ENCODE data around the gene NCOR2.

DNA sequence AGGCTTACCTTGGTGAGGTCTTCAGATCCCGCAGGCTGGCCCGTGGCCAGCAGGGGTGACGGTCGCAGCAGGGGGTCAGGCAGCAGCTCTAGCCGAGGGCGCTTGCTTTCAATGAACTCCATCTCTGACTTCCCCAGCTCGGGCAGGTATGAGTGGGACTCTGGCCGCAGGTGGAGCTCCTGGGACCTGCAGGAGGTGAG lies 83.9 kb downstream of the NCOR2 start:
- RRBS: no CpG with 5 or more reads among the region's 8 CpGs

DNA sequence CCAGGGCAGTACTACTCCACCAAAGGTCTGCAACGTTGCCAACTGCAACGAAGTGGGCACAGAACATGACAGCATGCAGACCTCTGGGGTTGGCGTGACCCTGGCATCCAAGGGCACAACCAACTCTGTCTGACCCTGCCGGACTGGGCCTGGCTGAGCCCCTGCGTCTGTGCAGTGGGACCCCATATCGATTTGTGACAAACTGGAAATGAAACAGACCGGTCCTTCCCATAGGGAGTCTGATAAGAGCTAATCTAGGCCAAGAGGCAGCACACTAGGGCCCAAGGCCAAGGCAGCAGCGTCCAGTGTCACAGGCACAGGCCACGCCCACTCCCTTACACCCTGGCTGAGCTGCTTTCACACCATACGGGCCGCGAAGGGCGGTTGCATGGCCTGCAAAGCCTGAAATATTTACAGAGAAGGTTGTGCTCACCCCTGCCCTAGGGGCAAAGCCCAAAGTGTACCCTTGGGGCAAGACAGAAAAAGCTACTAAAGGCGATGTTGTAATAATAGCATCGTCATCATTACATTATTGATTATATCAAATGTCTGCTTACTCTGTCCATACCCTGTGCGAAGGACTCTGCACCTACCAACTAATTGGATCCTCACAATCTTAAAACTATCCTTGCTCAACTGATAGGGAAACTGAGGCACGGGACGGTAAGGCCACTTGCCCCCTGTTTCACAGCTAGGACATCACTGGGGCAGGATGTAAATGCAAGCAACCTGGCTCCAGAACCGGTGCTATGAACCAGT lies 76.5 kb downstream of the NCOR2 start:
- RRBS: 95% methylated on average over 4 of the region's 19 CpGs

GRCh38 chr12:124493865-124494592 lies 73.4 kb downstream of the NCOR2 start:
- RRBS: no CpG with 5 or more reads among the region's 19 CpGs

DNA sequence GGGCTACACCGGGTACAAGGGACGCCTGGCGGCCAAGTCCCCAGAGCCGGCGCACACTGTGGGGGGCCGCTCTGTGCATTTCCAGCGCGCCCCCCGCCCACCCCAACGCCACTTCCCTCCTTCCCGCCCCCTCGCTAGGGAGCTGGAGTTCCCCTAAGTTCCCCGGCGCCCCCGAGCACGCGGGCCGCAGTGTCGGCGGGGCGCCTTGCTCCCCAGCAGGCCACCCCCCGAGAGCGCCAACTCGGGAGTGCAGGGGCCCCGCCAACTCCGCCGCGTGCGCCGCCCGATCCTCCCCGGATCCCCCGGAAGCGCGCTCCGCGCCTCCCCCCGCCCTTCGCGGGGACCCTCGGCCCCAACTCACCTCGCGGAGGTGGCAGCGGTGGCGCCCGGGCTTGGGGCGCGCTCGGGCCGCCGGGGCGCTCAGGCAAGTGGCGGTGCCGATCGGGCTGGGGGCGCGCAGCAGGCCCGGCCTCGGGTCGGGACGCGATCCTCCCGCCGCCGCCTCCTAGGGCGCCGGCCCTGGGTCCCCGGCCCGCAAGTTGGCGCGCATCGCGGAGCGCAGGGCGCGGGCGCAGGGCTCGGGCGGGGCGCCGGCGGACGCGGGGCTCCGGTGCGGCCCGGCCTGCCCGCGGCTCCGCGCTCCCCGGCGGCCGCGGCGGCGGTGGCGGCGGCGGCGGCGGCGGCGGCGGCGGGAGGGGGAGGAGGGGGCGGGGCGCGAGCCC lies at the start of gene NCOR2:
TSS of gene NCOR2 (minus strand) at position 666 of the 722 bp plus-strand sequence.
- RRBS: 4% methylated on average over 49 of the region's 109 CpGs

DNA sequence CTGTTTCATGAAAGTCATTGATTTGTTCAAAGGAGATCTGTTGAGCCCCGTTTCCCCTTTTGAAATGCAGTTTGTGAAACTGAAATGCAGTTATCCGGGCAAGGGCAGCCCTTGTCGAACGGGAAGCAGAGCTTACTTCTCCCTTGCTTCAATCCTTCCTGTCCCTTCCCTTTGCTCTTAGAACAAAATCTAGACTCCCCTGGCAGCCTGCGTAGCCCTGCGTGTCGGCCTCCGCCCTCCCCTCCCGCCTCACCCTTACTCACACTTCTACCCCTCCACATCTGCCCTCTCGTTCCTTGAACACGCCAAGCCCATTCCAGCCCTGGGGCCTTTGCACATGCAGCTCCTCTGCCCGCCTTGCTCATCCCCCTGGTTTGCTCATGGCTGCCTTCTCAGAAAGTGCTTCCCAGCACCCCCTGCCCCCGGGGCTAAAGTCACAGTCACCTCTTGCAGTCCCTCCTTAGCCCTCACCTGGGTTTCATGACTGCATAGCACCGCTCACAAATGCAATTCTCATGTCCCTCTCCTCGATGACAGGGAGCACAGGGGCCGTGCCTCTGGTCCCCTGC lies 49.5 kb upstream of the NCOR2 start:
- RRBS: no CpG with 5 or more reads among the region's 16 CpGs

DNA sequence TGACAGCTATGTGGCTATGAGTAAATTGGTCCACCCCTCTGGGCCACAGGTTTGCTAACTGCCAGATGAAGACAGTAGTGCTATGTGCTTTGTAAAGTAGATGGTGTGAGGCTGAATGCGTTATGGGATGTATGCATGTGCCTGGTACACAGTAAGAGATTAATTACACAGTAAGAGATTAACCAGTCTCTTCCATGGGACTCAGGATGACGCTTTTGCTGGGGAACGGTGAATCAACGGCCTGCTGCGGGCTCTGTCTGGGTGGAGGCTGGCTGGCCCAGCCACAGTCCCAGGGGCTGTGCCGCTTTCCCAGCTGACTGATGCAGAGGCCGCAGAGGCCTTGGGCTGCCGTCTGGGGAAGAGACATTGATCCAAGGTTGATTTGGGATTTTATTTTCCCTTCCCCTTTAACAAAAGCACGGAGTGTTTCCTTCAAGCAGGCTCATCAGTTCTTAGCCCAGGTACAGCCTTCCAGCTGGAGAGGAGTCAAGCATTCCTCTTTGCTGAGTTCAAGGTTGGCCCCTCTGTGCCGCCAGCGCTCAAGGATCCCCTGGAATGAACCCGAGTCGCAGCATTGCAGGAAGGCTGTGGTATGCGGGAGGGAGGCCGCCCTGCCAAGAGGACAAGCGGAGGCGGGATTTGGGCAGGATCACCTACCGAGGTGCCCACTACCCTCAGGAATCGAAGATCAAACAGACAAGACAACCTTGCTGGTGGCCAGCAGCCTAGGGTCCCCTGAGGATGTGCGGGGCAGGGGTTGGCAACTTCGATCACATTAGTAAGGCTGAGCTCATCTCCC lies 53.7 kb upstream of the NCOR2 start:
- RRBS: no CpG with 5 or more reads among the region's 21 CpGs

DNA sequence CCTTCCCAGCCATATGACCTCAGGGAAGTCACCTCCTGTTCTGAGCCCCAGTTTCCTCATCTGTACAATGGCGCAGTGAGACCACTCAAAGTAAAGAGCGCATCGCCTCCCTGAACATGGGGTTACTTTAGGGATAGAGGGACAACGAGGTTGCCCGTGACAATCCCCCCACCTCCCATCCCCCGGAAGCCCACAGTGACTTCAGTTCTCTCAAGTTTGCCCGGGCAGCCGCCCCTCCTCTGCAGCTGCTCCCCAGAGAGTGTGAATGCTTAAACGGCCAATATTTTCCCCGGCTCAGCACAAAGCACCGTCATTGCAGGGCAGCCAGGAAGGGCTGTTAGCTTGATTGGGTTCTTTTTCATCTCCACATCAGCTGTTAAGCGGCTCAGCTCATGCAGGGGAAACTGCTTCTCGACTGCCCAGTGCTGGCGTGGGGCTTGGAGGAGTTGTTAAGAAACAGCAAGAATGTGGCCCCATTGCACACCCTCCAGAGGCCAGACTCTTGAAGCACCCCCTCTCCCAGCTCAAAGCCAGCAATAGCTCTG lies 120.5 kb upstream of the NCOR2 start:
- RRBS: 10% methylated on average over 4 of the region's 14 CpGs

DNA sequence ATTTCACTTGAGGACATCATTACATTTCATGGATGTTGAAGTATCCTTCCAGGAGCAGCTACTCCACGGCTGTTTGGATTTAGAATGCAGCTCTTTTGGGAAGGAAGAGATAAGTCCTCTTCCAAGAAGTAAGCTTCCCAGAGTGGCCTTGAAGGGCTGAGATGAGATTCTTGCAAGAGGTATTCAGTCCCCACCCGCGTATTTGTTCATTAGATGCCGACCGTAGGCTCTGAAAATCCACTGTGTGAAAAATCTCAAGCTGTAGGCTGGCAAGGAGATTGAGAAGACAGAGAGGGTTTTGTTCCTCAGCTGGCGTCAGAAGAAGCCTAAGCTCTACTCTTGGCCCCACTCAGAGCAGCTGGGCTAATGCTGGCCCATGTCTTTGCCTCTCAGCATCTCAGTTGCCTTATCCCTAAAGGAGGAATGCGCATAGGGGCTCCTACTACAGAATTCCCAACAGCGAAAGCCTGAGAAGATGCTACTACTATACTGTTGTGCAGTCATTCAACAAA lies 131.2 kb upstream of the NCOR2 start:
- RRBS: no CpG with 5 or more reads among the region's 8 CpGs

- RRBS: 94% methylated on average over 6 of the region's 15 CpGs
Measured at GRCh38 chr12:124715343-124716123, 148.1 kb upstream of the NCOR2 start.

- RRBS: no CpG with 5 or more reads among the region's 32 CpGs
Measured at GRCh38 chr12:124777766-124778628, 85.7 kb downstream of the SCARB1 start.

- RRBS: 92% methylated on average over 5 of the region's 22 CpGs
Measured at GRCh38 chr12:124807524-124808128, 56.0 kb downstream of the SCARB1 start.

DNA sequence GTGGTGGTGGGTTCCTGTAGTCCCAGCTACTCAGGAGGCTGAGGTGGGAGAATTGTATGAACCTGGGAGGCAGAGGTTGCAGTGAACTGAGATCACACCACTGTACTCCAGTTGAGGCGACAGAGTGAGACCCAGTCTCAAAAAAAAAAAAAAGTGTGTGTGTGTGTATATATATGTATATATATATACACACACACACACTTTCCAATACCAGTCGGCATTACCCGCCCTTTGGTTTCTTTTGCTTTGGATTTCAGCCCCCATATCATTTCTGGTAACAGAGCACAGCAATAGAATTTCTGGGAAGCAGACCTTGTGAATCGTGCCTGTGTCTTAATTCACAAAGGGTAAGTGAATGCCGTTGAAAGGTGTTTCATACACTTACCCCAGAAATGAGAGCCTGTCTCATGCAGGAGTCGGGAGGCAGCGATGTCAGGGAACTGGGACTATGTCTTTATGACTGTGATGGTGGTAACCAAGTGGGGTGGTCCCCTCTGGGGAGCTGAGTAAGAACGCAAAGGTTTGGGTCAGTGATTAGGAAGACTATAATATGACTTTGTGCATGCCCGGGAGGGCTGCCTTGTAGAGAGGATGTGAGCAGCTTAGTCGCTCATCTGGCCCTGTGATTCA lies 35.7 kb upstream of the AACS start:
- RRBS: no CpG with 5 or more reads among the region's 10 CpGs

DNA sequence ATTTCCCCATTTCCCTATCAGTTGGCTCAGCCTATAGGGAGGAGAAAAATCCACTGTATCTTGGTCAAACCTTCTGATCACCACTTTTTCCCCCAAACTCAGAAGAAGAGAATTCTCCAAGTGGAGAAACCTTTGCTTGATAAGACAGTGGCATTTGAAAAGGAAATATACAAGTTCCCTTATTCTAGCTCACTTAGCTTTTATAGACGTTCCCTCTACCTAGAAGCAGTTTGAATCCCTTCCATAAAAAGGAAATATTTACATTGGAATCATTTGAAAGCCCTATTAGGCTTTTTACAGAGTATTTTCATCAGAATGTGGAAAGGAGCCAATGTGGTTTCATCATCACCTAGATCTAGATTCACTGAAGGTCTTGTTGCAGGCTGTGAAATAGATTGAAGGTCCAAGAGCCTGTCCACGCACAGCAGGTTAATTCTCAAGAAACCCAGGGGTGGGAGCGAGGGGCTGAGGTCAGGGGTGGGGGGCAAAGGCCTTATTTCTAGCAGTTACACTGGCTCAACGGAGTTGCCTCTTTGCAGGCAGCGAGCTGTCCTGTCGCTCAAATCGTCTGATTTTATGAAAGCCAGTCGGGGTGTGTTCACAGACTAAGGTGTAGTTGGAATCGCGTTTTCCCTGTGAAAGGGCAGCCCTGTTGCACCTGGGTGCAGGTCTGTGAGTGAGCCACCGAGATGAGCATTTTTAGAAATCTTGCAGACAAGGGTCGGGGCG lies 45.5 kb downstream of the AACS start:
- RRBS: no CpG with 5 or more reads among the region's 13 CpGs

- RRBS: no CpG with 5 or more reads among the region's 6 CpGs
Measured at GRCh38 chr12:126165889-126166543, 979.8 kb downstream of the TMEM132B start.

- RRBS: no CpG with 5 or more reads among the region's 8 CpGs
Measured at GRCh38 chr12:127165393-127165892, 1101.5 kb upstream of the TMEM132C start.

- RRBS: no CpG with 5 or more reads among the region's 7 CpGs
Measured at GRCh38 chr12:127708089-127708378, 558.9 kb upstream of the TMEM132C start.

DNA sequence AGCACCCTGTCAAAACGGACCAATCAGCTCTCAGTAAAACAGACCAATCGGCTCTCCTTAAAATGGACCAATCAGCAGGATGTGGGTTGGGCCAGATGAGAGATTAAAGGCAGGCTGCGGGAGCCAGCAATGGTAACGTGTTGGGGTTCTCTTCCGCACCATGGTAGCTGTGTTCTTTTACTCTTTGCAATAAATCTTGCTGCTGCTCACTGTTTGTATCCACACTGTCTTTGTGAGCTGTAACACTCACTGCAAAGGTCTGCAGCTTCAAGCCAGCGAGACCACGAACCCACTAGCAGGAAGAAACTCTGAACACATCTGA lies 282.9 kb upstream of the TMEM132C start:
- RRBS: no CpG with 5 or more reads among the region's 7 CpGs

- RRBS: no CpG with 5 or more reads among the region's 10 CpGs
Measured at GRCh38 chr12:128265427-128265966, 1.5 kb upstream of the TMEM132C start.

DNA sequence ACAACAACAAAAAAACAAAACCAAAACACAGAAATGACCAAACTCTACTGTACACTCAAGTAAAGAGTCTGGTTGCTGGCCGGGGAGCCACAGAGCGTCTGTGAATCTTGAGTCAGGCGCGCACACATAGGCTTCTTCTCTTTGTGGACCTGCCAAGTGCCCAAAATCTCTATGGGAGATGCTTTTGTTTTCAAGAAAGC lies 16.9 kb downstream of the GLT1D1 start:
- RRBS: no CpG with 5 or more reads among the region's 4 CpGs

DNA sequence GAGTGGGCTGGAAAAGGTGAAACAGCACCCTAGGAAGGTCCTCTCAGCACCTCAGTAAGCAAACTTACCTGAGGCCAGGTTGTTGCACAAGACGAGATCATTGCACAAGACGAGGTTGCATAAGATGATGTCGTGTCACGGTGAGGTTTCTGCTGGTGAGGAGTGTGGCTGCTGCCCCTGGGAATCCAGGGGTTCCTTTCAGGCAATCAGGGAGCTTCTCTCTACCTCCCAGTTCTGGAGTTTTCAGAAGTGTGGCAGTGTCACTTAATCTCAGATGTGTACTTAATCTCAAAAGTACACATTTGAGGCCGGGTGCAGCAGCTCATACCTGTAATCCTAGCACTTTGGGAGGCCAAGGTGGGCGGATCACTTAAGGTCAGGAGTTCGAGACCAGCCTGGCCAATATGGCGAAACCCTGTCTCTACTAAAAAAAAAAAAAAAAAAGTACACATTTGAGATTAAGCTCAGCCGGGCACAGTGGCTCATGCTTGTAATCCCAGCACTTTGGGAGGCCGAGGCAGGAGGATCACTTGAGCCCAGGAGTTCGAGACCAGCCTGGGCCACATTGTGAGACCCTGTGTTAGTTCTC lies 85.8 kb downstream of the GLT1D1 start:
- RRBS: no CpG with 5 or more reads among the region's 11 CpGs

Data from GM06990 (cell line).